M059J (cell line): ENCODE data around the genes PTTG2, KLF3 and WDR19.

GRCh38 chr4:37891250-37891527 lies 305 bp downstream of the TBC1D1 start:
- RAMPAGE, long total RNA = no peak

- RAMPAGE, long total RNA = no peak
Measured at GRCh38 chr4:37960293-37960633, at the start of gene PTTG2. PTTG2 (plus strand) TSS chr4:37960398.

GRCh38 chr4:38060677-38061220 lies 100.6 kb downstream of the PTTG2 start:
- RAMPAGE, long total RNA = no peak

DNA sequence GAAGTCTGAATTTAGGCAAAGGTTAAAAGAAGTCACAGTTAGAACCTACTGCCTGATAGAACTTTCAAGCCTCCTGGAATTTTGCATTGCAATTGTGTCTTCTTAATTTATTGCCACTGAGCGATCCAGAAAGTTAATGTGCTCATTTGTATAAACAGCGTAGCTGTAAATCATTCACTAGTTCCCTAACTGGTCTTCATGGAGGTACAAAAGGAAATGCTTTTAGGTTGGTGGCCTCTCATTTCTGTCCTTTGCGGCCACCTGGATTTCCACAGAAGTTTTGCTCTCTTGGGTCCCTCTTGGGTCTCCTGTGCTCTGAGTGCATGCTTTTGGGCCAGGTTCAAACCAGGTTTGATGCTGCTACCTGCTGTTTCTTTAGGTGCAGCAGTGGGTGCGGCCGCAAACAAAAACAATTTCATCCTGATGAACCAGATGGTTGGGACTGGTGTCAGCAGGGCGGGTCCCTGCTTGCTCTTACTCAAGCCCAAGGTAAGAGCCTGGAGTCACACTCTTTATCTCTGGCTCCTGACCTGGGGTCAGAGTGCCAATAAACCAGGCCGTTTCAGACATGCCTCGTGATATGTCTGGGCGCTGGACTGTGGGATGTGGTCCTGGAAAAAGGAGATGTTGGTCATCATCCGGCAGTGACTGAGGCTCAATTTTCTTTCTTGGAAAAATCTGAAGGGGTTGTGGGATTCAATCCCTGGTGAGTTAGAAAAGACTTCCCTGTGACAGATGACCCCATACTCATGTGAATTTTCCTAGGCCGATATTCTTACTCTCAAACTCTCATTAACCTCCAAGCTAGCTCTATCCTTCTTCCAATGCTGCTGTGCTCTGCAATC lies 270.1 kb downstream of the PTTG2 start:
- RAMPAGE, long total RNA = no peak

DNA sequence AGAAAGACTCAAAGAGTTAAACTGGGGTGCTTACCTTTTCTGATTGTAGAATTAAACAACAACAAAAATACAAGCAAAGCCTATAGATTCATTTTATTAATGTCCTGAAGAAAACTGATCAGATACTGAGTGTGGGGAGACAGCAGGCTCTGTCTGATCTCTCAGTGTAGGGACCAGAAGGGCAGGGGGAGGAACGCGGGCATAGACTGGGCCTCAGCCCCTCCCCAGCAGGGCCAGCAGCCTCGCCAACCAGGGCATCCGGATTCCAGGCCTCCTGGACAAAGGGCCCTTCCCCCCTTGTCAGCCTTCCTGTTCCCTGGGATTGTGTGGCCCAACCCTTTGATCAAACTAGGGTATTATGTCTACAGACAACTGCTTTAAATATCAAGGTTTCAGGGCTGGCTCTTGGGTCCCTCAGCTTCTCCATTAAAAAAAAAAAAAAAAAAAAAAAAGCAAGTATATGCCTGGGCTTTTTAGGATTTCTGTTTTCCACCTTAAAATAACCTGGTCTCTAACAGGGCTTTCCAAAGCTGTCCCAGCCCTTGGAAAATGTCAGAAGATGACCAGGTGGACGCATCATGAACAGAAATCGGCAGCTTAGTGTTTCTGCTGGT lies 239.4 kb upstream of the KLF3 start:
- RAMPAGE, long total RNA = no peak

DNA sequence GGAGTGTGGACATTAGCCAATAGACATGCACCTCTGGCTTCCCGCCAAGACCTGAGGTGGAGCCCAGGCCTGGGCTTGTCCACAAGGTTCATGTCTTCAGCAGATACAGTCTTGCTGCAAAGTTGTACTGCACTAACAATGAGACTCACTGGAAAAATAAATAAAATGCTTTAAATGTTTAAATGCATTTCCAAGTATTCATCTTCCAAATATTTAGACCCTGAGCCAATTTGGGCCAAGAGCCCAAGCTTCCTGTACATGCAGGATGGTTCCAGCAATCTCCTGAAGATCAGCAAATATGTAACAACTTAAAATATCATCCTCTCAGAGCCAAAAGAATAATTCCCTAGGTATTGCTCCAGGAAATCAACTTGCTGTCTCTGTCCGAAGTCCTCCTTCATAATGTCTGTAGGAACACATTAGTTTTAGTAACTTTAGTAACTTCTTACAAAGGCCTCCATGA lies 98.6 kb upstream of the KLF3 start:
- RAMPAGE, long total RNA = no peak

GRCh38 chr4:38605795-38606449 lies 58.1 kb upstream of the KLF3 start:
- RAMPAGE, long total RNA = no peak

GRCh38 chr4:38654068-38654750 lies 9.8 kb upstream of the KLF3 start:
- RAMPAGE, long total RNA = no peak

GRCh38 chr4:38663542-38664604 lies at the start of gene KLF3:
KLF3 (plus strand) TSS chr4:38664199.
- RAMPAGE, long total RNA = no peak

- RAMPAGE, long total RNA = no peak
Measured at GRCh38 chr4:38855846-38856496, 646 bp downstream of the TLR6 start.

- RAMPAGE, long total RNA = no peak
Measured at GRCh38 chr4:38943386-38943777, 75.8 kb downstream of the FAM114A1 start.

- RAMPAGE, long total RNA = no peak
Measured at GRCh38 chr4:39045540-39045800, 13.3 kb upstream of the TMEM156 start.

DNA sequence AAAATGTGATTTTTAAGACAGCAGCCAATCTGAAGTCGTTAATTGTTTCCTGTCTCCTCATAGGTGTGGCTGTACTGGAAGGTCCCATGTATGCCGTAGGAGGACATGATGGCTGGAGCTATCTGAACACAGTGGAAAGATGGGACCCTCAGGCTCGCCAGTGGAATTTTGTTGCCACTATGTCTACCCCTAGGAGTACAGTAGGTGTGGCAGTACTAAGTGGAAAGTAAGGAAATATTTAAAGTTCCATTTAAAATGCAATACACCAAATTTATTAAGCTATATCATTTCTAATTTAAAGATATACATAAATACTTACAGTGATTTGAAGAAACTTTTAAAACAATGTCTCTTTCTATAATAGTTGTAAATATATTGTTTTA lies 45.5 kb downstream of the KLHL5 start:
- RAMPAGE, long total RNA = no peak

GRCh38 chr4:39181872-39182857 lies at the start of gene WDR19:
WDR19 (plus strand) TSS chr4:39182529.
- RAMPAGE, long total RNA = no peak

DNA sequence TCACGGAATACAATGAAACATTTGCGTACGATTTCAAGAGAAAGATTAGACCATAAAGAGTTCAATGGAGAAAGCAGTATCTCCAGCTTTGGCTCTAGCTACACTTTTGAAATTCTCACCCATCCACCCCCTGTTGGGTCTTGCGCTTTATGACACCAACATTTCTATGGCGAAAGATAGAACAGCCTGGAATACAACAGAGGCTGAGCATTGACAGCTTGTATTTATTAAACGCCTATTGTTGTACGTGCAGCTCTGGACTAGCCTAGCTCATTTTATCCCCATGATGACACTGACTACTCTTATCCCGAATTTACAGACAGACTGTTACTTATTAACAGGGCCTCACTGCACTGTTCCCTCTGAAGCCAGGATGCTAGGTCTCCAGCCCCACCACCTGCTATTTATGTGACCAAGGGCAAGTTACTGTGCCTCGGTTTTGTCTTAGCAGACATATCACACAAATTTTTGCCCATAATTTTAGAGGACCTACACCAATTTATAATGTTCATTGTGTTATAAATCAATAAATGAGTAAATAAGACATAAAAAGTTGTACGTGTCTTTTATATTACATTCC lies 1.0 kb upstream of the RFC1 start:
- RAMPAGE, long total RNA = no peak

DNA sequence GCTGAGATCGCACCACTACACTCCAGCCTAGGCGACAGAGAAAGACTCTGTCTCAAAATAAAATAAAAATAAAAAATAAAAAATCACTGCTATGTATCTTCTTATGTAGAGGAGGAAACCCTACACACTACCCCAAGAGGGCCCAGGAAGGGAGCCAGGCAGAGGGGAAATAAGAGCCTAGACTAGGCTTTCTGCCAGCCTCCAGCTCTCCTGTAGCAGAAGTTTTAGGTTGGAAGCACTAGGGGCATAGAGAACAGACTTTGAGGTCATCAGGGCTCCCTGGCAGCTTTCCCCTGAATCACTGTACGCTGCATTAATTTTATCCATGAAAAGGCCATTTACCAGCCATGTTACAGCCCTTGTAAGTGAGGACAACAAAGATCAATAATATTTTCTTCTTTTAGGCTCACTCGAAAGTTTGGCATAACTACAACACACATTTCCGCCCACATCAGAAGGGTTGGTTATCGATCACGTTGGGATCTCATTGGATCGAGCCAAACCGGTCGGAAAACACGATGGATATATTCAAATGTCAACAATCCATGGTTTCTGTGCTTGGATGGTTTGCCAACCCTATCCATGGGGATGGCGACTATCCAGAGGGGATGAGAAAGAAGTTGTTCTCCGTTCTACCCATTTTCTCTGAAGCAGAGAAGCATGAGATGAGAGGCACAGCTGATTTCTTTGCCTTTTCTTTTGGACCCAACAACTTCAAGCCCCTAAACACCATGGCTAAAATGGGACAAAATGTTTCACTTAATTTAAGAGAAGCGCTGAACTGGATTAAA lies 24.7 kb downstream of the RPL9 start:
- RAMPAGE, long total RNA = no peak

GRCh38 chr4:39467528-39467883 lies 8.7 kb downstream of the LIAS start:
- RAMPAGE, long total RNA = no peak

- RAMPAGE, long total RNA = no peak
Measured at GRCh38 chr4:39501894-39502447, 25.3 kb downstream of the UGDH start.

GRCh38 chr4:39526611-39526855 lies 706 bp downstream of the UGDH start:
- RAMPAGE, long total RNA = no peak

DNA sequence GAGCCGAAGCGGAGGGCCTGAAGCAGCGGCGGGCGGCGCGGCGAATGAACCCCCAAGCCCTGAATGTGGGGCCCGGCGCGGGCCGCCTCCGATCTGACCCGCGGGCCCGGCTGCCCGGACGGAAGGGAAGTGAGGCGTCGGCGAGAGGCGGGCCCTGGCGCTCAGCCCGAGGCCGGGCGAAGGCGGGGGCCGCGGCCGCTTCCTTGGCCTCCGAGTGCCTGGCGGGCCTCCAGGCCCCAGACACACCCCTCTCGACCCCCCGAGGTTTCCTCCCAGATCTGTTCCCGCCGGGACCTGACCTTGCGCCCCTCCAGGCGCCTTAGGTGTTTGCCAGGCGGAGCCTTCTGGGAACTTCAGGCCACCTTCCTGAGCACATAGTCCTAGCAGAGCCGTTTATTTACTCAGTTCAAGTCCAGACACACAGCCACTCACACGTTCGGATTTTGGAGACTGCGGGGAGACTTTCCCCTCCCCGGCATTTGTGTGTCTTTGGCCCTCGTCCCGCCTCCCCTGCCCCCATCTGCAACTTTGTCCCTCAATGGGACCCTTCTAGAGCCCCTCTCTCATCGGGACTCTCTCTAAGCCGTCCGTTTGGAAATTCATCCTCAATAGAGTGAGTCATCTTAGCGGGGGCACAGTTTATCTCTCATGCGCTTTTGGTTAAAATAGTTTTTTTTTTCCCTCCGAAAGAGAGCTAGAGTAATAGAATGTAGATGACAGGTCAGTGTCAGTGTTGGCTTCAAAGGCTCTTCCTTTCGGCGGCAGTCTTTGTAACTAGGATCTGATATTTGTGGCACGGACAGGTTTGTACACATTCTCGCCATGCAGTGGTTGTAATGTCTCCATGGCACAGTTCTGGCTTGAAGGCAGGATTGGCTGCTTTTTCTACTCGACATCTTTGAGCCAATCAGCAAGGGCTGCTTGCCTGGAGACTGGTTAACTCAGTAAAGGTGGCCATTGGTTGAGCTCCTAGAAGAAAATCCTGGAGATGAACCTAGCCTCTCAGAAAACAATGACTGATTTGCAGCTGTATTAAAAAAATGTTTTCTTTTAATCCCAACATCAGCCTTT lies 790 bp downstream of the N4BP2 start:
- RAMPAGE, long total RNA = no peak